Thoracic aorta (tissue), 1 donor: ENCODE measurements around a stretch of chr12.

DNA sequence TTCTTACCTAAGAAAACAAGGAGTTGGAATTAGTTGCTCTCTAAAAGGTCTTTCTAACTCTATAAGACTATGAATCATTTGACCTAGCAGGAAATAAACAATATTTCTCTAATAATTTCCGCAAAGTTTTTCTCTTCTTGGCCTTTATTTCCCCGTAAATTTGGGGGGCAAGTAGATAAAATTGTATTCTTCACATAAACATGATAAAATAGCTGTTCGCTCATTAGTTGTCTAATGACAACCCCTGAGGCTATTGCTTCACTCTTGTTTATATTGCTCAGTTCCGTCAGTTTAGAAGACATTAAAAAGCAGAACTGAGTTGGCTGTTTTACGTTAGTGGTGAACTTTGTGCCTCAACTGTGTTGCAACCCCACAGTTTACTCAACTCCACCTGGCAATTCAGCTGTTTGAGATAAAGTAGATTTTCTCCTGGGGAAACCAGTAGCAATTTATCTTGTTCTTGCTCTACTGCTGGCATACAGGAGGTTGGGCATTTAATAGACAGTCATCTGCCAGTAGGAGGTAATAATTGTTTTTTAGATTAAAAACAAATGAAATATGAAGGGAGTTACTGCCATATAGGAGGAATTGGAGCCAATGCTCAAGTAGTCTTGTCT lies 74.6 kb downstream of the BTG1 start:
- RAMPAGE, long total RNA, result no peak

GRCh38 chr12:92075354-92076003 lies 70.2 kb downstream of the BTG1 start:
- RAMPAGE, long total RNA, result no peak

GRCh38 chr12:92093802-92094397 lies 51.7 kb downstream of the BTG1 start:
- RAMPAGE, long total RNA, result no peak

- RAMPAGE, long total RNA, result no peak
Observed at GRCh38 chr12:92108126-92108498, 37.5 kb downstream of the BTG1 start.

GRCh38 chr12:92144572-92145480 lies 820 bp downstream of the BTG1 start:
- RAMPAGE, long total RNA, result start-site peak on the minus strand at chr12:92145220-92145545, 10 reads

GRCh38 chr12:92185176-92185673 lies 39.6 kb upstream of the BTG1 start:
- RAMPAGE, long total RNA, result no peak

GRCh38 chr12:92405826-92406509 lies 260.3 kb upstream of the BTG1 start:
- RAMPAGE, long total RNA, result no peak

DNA sequence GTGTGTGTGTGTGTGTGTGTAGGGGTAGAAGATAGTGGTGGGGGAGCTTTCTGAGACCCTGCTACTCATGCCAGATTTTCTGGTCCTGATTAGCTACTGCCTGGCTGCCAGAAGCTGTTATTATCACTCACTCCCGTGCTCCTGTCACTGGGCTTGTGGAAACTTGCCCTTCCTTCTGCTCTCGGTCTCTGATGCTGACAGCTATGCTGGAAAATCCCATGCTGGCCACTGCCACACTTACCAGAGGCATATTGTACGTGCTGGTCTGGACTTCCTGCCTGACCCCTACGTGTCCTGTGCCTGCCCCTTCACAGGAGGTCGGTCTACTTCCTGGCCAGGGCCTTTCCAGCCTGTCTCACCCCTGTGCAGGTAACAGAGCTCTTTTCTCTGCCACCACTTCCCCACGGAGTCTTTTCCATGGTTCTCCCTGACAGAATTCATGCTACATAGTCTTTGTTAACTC lies 149.4 kb upstream of the PLEKHG7 start:
- RAMPAGE, long total RNA, result no peak

- RAMPAGE, long total RNA, result no peak
Observed at GRCh38 chr12:92561371-92562027, 141.3 kb upstream of the PLEKHG7 start.

- RAMPAGE, long total RNA, result start-site peak on the minus strand at chr12:92778038-92778158, 27 reads
Observed at GRCh38 chr12:92777872-92778233, 75.1 kb downstream of the PLEKHG7 start.

DNA sequence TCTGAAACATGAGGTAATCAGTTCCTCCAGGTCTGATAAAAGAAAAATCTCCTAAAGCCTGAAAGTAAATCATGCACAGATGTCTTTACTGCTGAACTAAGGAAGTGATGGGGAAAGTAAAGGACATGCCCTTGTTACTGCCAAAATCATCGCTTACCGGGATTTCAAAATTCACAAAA lies 1.6 kb downstream of the EEA1 start:
- RAMPAGE, long total RNA, result no peak

DNA sequence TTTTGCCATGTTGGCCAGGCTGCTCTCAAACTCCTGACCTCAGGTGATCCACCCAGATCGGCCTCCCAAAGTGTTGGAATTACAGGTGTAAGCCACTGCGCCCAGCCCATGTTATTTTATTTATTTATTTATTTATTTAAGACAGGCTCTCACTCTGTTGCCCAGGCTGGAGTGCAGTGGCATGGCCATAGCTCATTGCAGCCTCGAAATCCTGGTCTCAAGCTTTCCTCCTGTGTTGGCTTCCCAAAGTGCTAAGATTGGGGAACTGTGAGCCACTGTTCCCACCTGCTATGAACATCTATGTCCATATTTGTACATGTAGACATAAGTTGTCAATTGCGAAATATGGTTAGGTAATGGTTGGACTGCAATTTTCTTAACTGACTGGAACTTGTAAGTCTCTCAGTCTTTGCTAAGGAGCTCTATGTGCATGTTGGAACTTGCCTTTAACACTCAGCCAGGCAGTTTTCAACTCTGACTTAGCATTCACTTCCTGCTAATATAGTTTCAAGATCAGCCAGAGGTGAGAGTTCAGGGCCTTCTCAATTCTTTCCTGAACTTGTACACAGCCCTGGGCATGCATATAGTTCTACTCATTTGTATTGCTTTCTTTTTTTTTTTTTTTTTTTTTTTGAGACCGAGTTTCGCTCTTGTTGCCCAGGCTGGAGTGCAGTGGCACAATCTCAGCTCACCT lies 44.5 kb upstream of the EEA1 start:
- RAMPAGE, long total RNA, result no peak

GRCh38 chr12:93122455-93123306 lies 193.6 kb upstream of the EEA1 start:
- RAMPAGE, long total RNA, result no peak

GRCh38 chr12:93134705-93135624 lies 205.9 kb upstream of the EEA1 start:
- RAMPAGE, long total RNA, result no peak

- RAMPAGE, long total RNA, result no peak
Observed at GRCh38 chr12:93243928-93244708, 133.6 kb upstream of the NUDT4 start.

DNA sequence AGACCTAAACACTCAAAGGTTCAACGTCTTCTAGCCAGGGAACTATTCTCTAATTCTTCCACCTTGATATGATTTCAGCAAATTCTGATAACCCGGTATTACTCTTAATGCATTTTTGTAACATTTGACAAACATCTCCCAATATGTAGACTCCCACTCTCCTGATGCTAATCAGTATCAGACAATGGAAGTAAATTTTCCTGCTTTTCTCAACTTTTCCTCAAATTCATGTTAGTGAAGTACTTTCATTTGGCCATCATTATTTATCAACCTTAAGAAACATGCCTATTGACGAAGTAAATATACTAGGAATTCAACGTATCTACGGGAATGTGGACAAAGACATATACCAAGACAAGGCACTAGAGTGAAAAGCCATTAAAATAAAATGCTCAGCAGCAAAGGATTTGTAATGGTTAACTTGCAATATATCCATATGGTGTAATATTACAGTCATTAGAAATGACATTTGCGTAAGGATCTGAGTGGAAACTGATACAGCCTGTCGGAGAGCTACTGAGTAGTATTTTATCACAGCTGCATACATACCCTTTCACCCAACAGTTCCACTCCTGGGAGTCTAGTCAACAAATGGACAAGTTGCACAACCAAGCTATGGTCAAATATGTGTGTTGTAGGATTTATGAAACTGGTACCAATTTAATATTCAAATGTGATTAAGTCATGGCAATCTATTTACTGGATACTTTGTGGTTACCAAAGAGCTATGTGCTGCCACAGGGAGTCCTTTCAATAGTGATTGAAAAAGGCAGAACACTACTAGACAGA lies 26.4 kb downstream of the NUDT4 start:
- RAMPAGE, long total RNA, result no peak

- RAMPAGE, long total RNA, result no peak
Observed at GRCh38 chr12:93438226-93438695, 3.5 kb downstream of the UBE2N start.

DNA sequence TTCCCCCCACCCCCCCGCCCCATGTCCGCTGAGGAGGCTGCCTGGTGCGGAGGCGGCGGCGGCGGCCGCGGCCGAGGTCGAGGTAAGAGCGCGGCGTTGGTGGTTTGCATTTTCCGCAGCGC lies 781 bp upstream of the SOCS2 start:
- RAMPAGE, long total RNA, result start-site peak on the plus strand centred at position 41 of the sequence, 59 bp wide, 50 reads

- RAMPAGE, long total RNA, result no peak
Observed at GRCh38 chr12:93574229-93575305, 2.1 kb downstream of the SOCS2 start.

- RAMPAGE, long total RNA, result no peak
Observed at GRCh38 chr12:93727155-93727814, 50.1 kb downstream of the CRADD start.